ENCODE measurements around the genes SLC38A9 and DDX4.

GRCh38 chr5:52989701-52990679 is 838 bp downstream of the ITGA2 start:
- RRBS = no CpG with 5 or more reads among the region's 32 CpGs

- RRBS = no CpG with 5 or more reads among the region's 1 CpG
Measured at GRCh38 chr5:53616126-53616478, 55.7 kb downstream of the NDUFS4 start.

DNA sequence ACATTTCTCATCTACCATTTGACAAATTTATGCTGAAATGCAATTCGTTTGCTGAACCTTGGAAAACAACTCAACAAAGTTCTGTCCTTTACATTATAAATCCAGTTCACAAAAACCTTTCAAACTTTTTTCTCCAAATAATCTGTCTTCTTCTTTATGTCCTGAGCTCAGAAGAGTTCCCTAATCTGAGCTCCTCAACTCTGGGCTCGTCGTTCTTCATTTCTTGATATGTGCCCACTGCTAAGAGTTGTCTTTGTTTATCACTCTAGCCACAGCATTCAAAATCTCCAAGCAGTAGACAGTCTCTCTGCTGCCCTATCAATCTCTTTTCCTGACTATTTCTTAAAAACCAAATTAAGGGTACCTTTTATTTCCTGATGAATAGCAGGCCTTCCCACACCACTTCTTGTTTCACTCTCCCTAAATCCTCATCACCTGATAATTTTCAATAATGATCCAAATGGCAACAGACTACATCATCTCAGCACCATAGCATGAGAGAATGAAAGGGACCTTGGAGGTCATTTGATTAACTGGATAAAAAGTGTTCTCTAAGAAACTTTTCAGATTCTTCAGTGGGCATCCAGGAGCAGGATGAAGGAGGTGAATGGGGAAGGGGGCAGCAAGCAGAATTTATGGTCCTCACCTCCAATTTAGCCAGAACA is 313.2 kb downstream of the ARL15 start:
- RRBS = no CpG with 5 or more reads among the region's 3 CpGs

DNA sequence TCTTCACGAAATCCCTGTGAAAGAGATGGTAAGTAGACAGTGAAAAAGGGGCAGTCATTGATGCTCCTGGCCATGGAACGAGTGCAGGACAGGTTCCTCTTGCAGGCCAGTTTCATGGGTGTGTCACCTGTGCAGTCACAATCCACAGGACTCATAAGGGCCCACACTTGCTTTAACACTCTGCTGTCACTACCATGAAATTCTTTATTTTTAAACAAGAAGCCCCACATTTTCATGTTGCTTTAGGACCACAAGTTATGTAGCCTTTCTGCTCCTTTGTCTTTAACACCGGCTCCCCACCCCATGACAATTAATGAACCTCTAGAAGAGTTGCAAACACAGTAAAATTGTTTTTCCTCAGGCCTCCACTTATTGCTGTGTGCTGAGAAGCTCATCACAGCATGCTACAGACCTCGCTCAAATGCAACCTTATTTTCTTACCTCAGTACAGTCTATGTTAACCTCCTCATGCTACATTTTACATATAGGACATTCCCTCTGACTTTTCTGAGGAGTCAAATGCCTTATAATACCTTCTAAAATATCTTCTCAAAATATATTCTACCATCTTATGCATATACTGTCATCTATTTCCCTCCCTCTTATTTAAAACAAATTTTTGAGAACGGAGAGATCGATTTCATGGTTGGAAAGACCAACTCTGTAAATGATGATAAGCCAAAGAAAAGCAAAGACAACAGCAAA is 293.9 kb downstream of the ARL15 start:
- RRBS = no CpG with 5 or more reads among the region's 6 CpGs

GRCh38 chr5:54021730-54022470 is 288.5 kb downstream of the ARL15 start:
- RRBS = no CpG with 5 or more reads among the region's 4 CpGs

GRCh38 chr5:54178125-54178710 is 132.2 kb downstream of the ARL15 start:
- RRBS = no CpG with 5 or more reads among the region's 6 CpGs

DNA sequence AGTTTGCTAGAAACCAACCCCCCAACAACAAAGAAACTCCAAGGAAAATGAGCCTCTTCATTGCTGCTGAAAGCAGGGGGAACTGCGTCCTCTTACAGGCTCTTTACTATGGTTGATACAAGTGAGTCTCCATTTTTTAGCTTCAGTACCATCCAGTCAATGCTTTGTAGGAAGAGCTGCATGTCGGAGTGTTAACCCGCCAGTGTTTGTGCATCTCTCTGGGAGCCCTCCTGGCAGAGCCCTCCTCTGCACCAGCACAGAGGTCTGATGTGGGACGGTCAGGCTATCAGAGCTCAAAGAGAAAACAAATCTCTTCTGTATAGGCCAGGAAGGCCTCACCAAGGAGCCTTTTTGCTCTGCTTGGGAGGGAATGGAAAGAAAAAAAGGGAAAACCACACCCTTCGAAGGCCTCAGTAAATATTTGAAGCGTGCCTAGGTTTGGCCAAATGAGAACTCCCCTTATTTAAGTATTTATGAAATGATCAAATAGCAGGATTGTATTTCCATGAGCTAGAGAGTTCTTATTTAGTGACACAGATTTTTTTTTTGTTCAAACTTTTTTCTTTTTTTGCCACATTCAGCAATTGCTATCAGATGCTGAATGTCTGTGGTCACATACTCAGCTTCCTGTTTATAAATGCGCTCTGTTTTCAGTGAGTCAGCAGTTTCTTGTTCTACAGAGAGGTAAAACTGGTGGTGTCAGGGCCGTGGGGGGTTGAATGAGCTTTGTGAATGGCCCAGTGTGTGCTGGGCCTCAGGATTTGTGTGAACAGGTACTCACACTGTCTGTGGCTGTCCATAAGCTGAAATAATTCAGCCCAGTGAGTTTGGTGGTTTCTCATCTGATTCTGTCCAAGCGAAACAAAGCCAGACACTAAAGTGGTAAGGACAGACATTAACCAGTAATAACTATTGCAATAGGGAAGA is 226.6 kb downstream of the SNX18 start:
- RRBS = no CpG with 5 or more reads among the region's 9 CpGs

DNA sequence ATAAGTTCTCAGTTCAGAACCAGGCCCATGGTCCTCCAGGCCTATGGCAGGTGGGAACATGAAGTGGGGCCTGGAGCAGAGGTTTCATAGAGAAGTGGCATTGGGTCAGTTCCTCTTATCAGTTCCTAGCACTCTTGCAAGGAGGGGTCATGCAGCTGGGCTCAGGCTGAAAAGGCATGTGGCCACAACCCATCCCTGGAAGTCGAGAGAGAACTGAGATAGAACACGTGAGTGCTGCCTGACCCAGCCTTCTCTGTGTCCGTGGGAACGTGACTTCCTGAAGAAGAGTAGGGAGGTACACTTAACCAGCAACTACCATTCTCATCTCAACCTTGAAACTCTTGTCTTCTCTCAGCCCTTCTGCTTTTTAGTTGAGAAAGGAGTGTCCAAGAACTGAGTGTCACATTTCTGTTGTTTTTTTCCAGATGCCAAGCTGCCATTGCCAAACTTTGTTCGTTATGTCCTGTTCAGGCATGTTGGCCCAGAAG is 199.1 kb downstream of the ESM1 start:
- RRBS = no CpG with 5 or more reads among the region's 5 CpGs

GRCh38 chr5:55160634-55161377 is 835 bp downstream of the GPX8 start:
- RRBS = no CpG with 5 or more reads among the region's 9 CpGs

GRCh38 chr5:55507472-55508002 is 27.2 kb downstream of the PLPP1 start:
- RRBS = no CpG with 5 or more reads among the region's 3 CpGs

DNA sequence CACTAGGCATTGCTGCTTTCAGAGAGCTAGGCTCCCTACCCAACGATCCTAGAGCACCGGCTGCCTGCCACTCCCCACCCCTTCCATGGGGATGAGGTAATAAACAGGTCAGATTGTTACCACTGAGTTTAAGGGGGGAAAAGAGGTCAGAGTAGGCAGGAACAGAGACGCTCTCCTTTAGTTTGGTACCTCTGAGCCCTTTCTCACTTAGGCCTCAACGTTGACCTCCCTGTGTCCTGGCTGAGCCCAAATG is 462 bp upstream of the PLPP1 start:
- RRBS = no CpG with 5 or more reads among the region's 4 CpGs

GRCh38 chr5:55599273-55600145 is 64.7 kb upstream of the PLPP1 start:
- RRBS = no CpG with 5 or more reads among the region's 5 CpGs

GRCh38 chr5:55711801-55713008 is at the start of gene SLC38A9:
TSS of gene SLC38A9 (minus strand) at chr5:55712324.
- RRBS = 1% methylated on average over 13 of the region's 63 CpGs

DNA sequence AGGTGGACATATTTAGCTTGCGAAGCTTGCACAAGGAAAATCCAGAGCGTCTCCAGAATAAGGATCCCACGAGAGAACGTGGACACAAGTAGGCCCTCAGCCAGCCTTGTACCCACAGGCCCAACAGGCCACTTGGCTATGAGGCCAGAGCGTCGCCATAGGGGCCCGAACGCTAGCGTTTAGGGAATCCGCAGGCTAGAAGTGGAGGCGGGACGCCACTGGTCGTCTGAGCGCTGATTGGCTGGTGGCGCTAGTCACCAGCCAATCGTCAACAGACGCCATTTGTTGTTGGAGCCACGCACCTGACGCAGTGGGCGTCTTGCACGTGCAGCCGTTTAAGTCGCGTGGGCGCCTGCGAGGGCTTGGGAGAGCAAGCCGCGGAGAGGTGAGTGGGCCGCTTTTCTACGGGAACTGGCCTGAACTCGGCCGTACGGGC is at the start of gene DDX4:
TSS of gene DDX4 (plus strand) at position 345 of the 436 bp plus-strand sequence.
- RRBS = no CpG with 5 or more reads among the region's 33 CpGs

- RRBS = no CpG with 5 or more reads among the region's 6 CpGs
Measured at GRCh38 chr5:55941350-55941997, 53.3 kb downstream of the IL6ST start.

DNA sequence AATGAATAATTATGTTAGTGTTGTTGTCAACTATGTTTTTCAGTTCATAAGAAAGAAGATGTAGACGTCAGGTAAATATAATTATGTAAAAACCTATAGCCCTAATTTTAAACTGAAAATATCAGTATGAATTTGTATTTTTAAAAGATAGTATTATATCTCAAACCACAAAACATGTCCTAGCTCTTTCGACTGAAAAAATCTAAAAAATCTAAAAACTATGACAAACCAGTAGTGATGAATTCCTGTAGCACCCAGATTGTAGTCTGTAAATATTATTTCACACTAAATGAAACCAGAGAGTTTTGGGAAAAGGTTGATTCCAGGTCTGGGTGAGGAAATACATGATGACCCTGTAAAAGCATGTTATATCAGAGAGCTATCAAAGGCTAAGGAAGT is 29.5 kb downstream of the IL6ST start:
- RRBS = no CpG with 5 or more reads among the region's 2 CpGs

DNA sequence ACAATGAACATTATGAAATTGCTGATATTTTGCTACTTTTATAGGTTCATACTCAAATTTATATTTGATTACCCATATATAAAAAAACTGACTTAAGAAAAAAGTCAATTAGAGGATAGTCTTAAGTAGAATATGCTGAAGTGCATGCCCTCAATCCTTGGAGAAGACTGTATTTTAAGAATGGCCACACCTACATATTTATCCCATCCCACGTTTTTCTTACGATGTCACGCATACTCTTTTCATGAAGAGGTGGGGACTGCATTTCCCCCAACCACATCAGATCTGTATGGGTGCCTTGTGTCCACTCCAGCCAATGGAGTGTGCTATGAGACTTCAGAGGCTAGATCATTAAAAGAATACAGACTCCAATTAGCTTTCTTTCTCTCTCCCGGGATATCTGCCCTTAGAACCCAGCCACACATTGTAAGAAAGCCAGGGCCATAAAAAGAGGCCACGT is 21.7 kb downstream of the IL6ST start:
- RRBS = no CpG with 5 or more reads among the region's 5 CpGs

- RRBS = no CpG with 5 or more reads among the region's 8 CpGs
Measured at GRCh38 chr5:55992721-55993424, 1.9 kb downstream of the IL6ST start.

GRCh38 chr5:56003142-56003476 is 8.3 kb upstream of the IL6ST start:
- RRBS = no CpG with 5 or more reads among the region's 2 CpGs

All from hTERT-HM (cell line).